Mesenchymal stem cell of adipose (primary cell): ENCODE results near the genes LAIR1, LILRA2, LILRB4, NLRP2, TNNI3 and GARIN5B.

- CAGE, long polyA plus RNA: no peak
Measured at GRCh38 chr19:54364553-54365325, at the start of gene LAIR1. Gene LAIR1, minus strand, starts transcription at chr19:54364931.

DNA sequence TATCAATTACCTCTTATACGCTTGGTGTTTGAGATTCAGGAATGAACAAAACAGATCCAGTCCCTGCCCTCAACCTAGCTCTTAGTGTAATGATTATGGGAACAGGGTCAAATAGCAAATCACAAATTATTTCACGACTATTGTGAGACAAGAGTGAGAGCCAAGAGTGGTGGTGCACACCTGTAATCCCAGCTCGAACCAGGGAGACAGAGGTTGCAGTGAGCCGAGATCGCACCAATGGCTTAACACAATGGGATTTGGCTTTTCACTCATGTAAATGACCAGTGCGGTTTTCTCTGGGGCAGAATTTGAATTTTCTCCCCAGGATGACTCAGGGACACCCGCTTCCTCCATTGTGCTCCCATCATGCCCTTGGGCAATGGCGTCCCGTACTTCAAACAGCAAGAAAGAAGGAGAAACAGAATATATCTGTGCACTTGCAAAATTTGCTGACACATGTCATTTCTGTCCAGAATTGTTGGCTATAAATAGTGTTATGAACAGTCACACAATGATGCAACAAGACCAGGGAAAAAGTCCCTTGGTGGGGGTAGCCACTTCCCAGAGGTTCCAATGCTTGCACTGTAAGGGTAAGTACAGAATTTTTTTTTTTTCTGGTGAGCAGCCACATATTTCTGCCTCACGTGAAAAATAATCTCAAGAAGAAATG is 8.9 kb upstream of the LAIR1 start:
- CAGE, long polyA plus RNA: no peak

GRCh38 chr19:54458298-54458860 is 5.2 kb downstream of the LENG9 start:
- CAGE, long polyA plus RNA: no peak

DNA sequence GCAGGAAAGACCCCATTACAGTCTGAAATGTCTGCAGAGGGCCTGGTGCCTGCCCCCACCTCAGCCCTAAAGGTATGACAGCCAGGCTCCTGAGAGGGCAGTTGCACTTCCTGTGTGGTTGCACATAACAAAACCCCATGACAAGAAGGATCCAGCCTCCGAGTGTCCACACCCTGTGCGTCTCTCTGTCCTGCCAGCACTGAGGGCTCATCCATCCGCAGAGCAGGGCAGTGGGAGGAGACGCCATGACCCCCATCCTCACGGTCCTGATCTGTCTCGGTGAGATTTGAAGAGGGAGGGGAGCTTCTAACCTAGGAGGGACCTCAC is at the start of gene LILRA2:
LILRA2 (plus strand) TSS at position 157 of the 327 bp plus-strand sequence.
- CAGE, long polyA plus RNA: no peak

DNA sequence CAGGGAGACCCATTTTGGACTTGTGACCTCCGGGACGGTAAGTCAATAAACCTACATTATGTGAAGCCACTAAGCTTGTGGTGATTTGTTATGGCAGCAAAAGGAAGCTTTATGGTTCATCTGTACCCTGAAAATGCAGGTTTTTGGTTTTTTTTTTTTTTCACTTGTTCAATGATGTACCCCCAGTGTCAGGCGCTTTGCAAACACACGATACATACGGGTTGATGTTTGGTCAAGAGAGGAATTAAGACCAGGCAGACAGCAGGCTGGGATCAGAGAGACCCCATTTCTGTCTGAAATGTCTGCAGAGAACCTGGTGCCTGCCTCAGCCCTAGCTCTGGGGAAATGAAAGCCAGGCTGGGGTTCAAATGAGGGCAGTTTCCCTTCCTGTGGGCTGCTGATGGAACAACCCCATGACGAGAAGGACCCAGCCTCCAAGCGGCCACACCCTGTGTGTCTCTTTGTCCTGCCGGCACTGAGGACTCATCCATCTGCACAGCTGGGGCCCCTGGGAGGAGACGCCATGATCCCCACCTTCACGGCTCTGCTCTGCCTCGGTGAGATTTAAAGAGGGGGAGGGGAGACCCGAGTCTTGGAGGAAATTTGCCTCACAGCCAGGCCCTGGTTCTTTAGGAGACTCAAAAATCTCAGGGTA is at the start of gene LILRB4:
LILRB4 (plus strand) TSS at position 475 of the 655 bp plus-strand sequence.
- CAGE, long polyA plus RNA: no peak

DNA sequence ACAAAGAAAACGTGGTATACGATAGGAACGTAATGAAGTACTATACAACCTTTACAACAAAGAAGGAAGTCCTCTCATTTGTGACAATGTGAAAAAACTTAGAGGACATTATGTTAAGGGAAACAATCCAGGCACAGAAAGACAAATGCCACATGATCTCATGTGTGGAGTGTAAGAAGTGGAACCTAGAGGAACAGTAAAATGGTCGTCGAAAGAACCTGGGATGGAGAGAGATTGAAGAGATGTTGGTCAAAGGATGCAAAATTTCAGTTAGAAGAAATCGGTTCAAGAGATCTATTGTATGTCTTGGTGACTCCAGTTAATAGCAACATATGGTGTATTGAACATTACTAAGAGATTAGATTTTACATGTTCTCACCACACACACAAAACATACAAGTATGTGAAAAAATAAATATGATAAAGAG is 2.2 kb upstream of the KIR2DL4 start:
- CAGE, long polyA plus RNA: no peak

GRCh38 chr19:54965972-54966489 is at the start of gene NLRP2:
Gene NLRP2, plus strand, starts transcription at chr19:54966374.
- CAGE, long polyA plus RNA: no peak

DNA sequence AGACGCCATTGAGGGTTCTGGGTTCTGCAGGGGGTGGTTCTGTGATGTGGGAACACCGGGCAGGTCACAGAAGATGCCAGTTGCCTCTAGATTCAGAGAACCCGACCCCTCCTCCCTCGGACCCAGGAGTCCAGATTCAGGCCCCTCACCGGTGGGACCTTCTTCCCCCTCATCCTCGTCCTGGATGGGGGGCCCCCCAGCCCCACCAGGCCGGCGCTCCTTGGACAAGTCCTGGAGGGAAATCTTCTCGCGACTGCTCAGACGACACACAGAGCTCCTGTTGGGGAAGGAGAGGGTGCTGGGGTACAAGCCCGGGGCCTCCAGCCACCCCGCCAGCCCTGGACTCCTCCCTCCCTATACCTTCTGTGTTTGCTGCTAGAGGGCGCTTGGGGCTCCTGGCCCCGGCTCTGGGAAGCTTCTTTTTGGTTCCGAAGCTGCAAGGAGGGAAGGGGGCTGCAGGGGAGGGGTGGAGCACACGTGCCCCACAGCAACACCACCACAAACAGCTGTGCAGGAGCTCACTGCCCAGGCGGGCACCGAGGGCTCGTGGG is 20.3 kb downstream of the EPS8L1 start:
- CAGE, long polyA plus RNA: no peak

DNA sequence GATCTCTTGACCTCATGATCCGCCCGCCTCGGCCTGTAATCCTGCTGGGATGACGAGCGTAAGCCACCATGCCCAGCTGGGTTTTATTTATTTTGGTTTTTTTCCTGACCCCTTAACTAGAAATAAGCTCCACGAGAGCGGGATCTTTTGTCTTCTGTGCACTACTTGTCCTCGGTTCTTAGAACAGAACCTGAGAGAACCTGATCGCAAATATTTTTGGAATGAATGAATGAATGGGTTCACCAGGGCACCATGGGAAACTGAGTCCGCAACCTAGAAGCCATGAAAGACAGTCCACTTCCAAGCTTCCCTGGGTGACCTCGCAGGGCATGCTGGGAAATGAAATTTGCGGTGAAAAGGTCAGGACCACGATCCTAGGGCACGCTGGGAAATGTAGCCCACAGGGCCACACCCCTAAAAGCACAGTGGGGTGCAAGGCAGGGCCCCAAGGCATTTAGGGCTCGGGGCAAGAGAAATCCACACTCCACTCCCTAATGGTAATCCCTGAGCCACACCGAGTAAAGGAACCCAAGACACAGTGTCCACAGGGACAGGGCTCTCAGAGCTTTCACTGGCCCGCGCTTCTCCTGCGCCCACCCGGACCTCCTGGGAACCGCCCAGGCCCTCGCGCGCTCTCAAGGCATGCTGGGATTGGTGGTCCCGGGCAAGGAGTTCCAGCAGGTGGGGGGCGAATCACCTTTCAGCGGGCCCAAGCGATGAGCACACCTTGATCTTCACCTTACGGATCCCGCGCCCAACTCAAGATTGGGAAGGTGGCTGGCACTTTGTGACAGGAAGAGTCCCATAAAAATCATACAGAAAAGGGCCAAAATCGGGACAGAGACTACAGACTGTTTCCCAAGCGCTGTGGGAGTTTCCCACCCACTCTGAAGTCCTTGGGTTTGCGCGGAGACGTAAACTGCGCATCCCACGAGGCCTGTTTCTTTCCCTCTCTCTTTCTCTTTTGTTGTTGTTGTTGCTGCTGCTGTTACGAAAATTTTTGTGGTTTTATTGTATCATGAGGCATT is 1.1 kb upstream of the PPP1R12C start:
- CAGE, long polyA plus RNA: no peak

DNA sequence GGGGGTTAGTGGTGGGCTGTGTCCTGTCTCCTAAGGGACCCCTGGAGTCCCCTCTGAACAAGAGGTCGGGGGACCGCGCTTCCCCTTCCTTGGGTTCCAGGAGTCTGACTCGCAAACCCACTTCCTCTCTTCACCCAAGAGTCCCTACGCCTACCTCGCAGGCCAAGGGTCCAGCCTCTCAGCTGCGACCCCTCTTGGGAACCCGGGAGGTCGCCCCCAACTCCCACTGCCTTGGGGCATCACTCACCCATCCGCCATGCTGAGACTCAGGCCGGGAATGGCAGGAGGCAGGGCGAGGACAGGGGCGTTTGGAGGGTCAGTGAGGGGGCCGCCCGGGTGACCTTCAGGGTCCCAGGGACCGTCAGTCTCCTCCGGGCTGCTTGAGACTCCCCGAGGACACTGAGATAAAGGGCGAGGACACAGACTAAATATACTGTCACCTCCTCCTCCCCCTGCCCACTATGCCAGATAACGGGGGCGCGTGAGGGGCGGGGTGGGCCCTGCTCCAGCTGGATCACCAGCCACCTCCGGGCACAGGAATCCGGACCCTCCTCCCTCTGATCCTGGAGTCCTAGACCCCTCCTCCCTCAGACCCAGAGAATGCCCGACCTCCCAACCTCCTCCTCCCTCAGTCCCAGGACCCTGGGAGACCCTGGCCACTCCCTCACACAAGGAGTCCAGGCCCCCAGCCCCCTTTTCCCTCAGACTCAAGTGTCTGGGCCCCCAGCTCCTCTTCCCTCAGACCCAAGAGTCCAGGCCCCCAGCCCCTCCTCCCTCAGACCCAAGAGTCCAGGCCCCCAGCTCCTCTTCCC is at the start of gene TNNI3:
TNNI3 (minus strand) TSS at position 401 of the 812 bp plus-strand sequence.
- CAGE, long polyA plus RNA: no peak

GRCh38 chr19:55178569-55179247 is 1.4 kb downstream of the SYT5 start:
- CAGE, long polyA plus RNA: no peak

DNA sequence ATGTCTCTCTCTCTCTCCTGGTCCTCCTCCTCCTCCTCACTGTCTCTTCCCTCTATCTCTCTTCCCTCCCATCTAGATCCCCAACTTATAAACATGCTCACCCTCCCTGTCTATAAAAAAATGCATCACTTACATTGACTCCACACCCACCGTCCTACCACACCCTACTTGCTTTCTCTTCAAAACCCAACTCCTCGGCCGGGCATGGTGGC is 2.3 kb upstream of the PTPRH start:
- CAGE, long polyA plus RNA: no peak

GRCh38 chr19:55223918-55224525 is 4.5 kb downstream of the TMEM86B start:
- CAGE, long polyA plus RNA: no peak

GRCh38 chr19:55242014-55242782 is 13.6 kb upstream of the TMEM86B start:
- CAGE, long polyA plus RNA: no peak

DNA sequence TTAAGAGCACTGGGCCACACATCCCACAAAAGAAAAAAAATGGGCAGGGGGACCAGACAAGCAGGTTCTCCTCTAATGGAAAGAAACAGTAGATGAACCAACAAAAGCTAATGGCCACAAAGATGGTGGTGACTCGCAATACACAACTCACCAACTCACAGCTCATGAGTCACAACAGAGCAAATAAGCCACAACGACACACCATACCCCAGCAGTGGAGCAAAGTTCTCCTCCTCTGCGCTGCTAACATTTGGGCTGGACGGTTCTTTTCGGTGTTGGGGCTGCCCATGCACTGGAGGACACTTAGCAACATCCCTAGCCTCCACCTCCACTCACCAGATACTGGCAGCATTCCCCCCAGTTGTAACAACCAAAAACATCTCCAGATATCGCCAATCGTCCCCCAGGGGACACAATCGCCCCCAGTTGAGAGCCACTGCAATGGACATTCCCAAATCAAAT is 2.7 kb downstream of the PPP6R1 start:
- CAGE, long polyA plus RNA: no peak

GRCh38 chr19:55257772-55258253 is 1.0 kb downstream of the PPP6R1 start:
- CAGE, long polyA plus RNA: no peak

GRCh38 chr19:55276123-55277263 is 3.4 kb downstream of the HSPBP1 start:
- CAGE, long polyA plus RNA: no peak

DNA sequence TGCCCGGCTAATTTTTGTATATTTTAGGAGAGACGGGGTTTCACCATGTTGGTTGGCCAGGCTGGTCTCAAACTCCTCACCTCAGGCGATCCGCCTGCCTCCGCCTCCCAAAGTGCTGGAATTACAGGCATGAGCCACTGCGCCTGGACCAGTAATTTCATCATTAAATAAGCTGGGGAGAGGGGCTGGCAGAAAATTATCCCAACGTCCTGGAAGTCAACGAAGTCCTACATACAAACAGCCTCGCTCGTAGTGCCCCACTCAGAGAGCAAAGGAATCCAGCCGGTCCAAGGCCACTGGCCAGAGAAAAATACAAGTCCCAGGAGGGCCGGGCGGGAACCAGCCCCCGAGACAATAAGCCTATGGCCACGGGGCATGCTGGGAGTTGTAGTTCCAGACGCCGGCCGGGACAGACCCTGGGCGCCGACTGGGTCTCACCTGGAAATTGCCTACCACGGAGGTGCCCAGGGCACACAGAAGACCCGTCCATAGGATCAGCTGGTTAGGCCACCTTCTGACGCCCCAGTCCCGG is 5.5 kb downstream of the TMEM150B start:
- CAGE, long polyA plus RNA: no peak

- CAGE, long polyA plus RNA: no peak
Measured at GRCh38 chr19:55324551-55325199, 466 bp downstream of the TMEM150B start.

GRCh38 chr19:55363070-55363436 is at the start of gene GARIN5B:
Gene GARIN5B, minus strand, starts transcription at chr19:55363260.
- CAGE, long polyA plus RNA: no peak